Metastatic Breast Carcinoma in the Brain (tissue), 10 donors: ENCODE results near the genes ZNF124, OR2C3, OR2L13, OR2M7 and LYPD8.

- PRO-cap, 10 experiments: no peak in any of the 10 experiments
Observed at GRCh38 chr1:246598993-246600186, 33.1 kb downstream of the CNST start.

- PRO-cap, 10 experiments: peak in 9 of 10 experiments; most common plus-strand start chr1:246699388 (in 6); most common minus-strand start chr1:246699205 (in 3)
Observed at GRCh38 chr1:246699071-246699597, 25.1 kb upstream of the SCCPDH start.

DNA sequence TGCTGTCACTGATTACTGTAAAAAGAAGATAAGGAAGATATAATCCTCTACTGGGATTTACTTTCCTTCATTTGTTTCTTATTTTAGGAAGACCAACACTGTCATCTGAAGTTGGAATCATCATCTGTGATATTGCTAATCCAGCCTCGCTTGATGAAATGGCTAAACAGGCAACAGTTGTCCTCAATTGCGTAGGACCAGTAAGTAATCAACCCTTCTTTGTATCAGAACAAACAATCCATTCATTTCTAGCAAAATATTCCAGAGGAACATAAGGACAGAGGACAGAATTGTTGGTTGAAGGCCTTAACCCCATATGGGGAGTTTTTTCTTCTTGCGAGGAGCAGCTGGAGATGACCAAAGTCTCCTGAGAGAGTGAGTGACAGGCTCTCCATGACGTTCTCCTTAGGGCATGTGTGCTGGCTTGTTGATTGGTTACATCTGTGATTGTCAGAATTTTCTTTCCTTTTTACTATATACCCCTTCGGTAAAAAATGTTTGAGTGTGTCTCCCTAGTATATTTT lies 2.7 kb downstream of the SCCPDH start:
- PRO-cap, 10 experiments: no peak in any of the 10 experiments

DNA sequence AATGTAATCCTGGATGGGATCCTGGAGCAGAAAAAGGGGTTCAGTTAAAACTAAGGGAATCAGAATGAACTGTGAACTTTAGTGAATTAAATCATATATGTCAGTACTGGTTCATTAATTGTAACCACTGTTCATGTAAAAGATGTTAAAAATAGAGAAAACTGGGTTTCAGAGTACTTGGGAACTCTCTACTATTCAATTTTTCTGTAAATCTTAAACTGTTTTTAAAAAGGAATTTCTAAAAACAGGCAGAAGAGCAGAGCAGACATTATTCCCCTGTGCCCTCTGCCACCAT lies 15.2 kb downstream of the SCCPDH start:
- PRO-cap, 10 experiments: no peak in any of the 10 experiments

- PRO-cap, 10 experiments: no peak in any of the 10 experiments
Observed at GRCh38 chr1:246902580-246903169, 29.1 kb downstream of the AHCTF1 start.

DNA sequence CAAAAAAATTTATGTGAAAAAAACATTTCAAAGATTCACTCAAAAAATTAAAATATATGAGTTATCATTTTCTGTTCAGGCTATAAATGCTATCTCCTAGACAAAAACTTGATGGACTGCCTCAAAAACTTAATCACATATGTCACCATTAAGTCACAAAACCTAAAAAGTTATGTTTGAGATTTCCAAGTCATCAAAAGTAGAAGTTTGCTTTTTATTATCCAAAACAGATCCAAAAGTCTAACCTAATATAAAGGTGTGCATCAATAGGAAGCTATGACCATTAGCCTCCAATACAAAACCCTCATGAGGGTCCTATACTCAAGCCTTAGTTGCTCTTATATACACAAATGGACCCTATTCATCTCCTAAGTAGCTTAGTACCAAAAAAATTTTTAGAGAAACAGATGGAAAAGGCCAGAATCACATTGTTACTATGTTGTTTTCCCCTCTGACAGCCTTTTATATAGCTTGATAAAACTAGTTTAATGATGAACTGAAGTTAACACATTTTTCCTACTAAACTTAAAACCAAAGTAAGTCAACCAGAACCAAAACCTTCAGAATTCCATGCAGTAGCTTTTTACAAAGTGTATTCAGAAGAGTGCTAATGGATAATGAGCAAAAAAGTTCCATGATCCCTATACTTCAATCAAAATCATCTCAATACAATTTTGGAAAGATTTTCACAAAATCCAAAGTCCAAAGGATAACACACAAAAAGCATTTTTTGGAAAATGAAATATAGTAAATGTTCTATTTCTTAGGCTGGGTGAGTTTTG lies 6.9 kb downstream of the AHCTF1 start:
- PRO-cap, 10 experiments: no peak in any of the 10 experiments

DNA sequence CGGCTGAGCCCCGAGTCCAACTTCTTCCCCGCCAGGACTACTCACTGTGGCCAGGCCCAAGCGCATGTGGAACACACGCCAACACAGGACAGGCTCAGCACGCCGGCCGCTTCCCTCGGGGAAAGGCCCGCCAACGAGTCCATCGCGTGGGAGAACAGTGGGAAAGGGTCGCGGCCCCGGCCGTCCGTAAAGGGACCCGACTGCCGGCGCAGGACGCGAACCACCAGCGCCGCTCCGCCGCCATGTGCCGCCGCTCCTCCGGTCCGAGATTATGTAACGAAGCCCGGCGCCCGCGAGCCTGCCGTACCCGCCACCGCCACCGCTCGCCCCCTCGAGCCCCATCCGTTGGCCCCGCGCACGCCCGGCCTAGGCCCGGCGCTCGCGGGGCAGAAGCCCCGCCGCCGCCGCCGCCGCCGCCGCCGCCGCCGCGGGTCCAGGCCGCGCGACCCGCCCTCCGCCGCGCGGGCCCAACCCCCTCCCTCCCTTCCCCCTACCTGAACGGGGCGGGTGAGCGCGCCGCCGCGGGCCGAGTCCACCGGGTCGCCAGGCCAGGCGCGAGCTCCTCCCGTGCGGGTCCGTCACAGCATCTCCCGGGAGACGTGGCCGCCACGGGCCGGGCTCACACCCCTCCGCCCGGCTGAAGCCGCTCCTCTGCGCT lies 535 bp downstream of the AHCTF1 start:
- PRO-cap, 10 experiments: peak in 8 of 10 experiments; most common plus-strand start position 535 of the sequence (in 5); most common minus-strand start position 246 of the sequence (in 6)

- PRO-cap, 10 experiments: no peak in any of the 10 experiments
Observed at GRCh38 chr1:247171822-247172120, at the start of gene ZNF124. ZNF124 (minus strand) TSS chr1:247172020.

DNA sequence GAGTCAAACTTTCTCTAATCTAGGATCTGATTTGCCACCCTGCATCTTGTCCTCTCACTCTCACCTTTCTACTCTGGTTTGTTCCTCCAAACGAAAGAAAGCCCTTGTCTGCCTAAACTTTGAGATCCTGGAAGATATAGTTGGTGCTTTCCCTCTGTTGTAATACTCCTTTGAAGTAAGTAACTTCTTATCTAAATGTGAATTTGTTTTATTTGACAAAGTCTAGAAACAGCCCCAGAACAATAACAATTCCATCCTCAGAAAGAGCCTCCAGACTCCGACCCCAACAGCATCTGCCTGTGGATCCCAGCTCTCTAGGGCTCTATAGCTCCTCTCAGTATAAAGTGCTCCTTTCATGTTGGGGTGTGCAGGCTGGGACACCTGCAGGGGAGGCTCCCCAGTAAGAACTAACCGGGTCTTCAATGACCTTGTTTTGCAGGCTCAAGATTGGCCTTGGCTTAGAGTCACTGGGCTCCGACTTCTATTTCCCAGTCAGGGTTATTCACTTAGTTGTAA lies 36.1 kb upstream of the ZNF124 start:
- PRO-cap, 10 experiments: no peak in any of the 10 experiments

DNA sequence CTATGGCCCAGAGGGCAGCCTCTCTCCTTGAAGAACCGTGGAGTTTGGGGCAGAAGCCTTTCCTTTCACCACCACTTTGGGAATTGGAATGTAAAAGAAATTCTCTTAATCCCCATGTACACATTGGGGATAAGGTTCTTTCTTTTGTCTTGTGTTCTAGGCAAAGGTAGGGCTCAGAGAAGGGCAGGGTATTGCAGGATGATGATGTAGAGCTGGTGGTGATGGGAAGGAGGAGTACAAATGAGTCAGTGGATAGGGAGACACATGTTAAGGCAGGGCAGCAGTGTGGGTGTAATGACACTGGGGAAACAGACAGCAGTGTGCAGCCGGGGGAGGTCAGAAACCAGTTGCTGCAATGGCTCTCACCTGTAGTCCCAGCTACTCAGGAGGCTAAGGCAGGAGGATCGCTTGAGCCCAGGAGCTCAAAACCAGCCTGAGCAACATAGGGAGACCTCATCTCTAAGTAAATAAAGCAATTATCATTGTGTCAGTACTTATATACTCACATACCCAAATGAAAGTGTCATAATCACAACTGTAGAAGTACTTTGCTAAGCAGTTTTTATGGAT lies 5.1 kb downstream of the NLRP3 start:
- PRO-cap, 10 experiments: no peak in any of the 10 experiments

- PRO-cap, 10 experiments: no peak in any of the 10 experiments
Observed at GRCh38 chr1:247432521-247433064, 16.6 kb downstream of the NLRP3 start.

- PRO-cap, 10 experiments: no peak in any of the 10 experiments
Observed at GRCh38 chr1:247437594-247438023, 20.3 kb downstream of the OR2B11 start.

GRCh38 chr1:247518132-247518674 lies 18.0 kb downstream of the OR2C3 start:
- PRO-cap, 10 experiments: no peak in any of the 10 experiments

GRCh38 chr1:247536144-247536744 lies at the start of gene OR2C3:
OR2C3 (minus strand) TSS chr1:247536440.
- PRO-cap, 10 experiments: no peak in any of the 10 experiments

DNA sequence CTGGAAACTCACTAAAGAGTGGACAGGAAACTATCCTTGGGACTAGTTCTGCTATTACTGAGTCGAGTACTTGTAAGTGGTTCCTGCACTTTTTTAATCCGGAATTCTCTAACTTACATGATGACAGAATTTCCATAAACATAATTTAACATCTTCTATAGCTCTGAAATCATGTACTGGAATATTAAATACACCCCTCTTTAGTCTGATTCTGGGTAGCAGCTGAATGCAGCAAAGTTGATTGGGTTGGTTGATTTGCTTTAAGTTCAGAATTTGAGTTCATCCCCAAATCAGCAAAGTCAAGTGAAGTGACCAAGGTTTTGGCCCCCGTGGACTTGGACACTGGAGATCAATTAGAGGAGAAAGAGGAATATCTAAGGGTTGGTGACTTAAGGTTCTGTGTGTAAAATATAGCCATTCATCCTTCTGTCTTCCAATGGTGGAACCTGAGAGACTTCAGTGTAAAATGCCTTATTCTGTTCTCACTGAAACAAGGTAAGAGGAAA lies at the start of gene OR2L13:
OR2L13 (plus strand) TSS at position 425 of the 506 bp plus-strand sequence.
- PRO-cap, 10 experiments: no peak in any of the 10 experiments

- PRO-cap, 10 experiments: no peak in any of the 10 experiments
Observed at GRCh38 chr1:248324391-248325009, at the start of gene OR2M7. OR2M7 (minus strand) TSS chr1:248324568.

GRCh38 chr1:248730844-248731377 lies 24.6 kb downstream of the LYPD8 start:
- PRO-cap, 10 experiments: peak in 3 of 10 experiments; most common plus-strand start chr1:248731224 (in 1); most common minus-strand start chr1:248731090 (in 2)

GRCh38 chr1:248755644-248755987 lies at the start of gene LYPD8:
LYPD8 (minus strand) TSS chr1:248755759.
- PRO-cap, 10 experiments: no peak in any of the 10 experiments